H4 (cell line): ENCODE measurements around a stretch of chr12.

- RAMPAGE, long total RNA, result no peak
These were observed 636 bp downstream of the CDKN1B start for GRCh38 chr12:12717893-12718114.

DNA sequence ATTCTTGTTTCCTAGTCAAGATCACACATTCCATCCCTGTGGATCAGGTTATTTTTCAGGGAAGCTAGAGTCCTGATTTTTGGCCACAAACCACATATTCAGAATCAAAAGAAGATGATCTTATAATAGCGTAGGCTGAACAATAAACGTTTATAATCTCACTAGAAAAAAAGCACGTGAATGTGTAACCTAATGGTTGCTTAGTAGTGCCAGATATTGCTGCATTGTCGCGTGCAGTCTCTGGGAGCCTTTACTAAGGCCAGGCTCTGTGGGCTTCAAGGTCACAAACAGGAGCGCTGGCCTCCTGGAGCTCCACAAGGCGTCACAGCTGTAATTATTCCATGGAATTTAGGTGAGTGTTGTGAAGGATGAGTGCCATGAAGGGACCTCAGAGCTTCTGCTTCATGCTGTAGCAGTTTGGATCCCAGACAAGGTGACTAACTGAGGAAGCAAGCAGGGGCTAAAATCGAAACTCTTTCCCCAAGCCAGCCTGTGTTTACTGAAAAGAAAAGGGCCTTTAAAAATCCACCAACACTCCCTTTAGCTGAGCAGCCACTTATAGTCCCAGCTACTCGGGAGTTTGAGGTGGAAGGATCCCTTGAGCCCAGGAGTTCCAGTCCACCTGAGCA lies 17.5 kb downstream of the CDKN1B start:
- RAMPAGE, long total RNA, result no peak

DNA sequence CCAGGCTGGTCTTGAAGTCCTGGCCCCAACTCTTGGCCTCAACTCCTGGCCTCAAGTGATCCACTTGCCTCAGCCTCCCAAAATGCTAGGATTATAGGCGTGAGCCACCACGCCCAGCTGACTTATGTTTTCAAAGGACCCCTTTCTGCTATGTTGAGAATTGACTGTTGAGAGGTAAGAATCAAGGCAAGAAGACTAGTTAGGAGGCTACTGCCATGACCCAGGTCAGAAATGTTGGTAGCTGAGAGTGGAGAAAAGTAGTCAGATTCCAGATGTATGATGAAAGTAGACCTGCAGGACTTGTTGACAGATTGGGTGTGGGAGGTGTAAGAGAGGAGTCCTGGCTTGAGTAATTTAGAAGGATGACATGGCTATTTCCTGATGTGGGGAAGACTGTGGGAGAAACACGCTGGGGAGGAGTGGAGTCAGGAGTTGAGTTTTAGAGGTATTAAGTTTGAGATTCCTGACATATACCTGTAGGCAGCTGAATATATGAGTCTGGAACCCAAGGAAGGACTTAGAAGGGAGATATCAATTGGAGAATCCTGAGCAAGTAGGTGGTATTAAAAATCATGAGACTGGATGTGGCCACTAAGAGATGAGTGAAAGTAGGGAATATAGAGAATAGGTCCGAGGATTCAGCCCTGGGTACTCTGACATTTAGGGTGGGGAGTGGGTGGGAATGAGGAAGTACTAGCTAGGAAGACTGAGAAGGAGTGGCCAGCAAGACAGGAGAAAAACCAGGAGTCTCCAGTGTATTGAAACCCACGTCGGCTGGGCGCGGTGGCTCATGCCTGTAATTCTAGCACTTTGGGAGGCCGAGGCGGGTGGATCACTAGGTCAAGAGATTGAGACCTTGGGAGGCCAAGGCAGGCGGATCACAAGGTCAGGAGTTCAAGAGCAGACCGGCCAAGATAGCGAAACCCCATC lies 12.6 kb upstream of the DDX47 start:
- RAMPAGE, long total RNA, result no peak

DNA sequence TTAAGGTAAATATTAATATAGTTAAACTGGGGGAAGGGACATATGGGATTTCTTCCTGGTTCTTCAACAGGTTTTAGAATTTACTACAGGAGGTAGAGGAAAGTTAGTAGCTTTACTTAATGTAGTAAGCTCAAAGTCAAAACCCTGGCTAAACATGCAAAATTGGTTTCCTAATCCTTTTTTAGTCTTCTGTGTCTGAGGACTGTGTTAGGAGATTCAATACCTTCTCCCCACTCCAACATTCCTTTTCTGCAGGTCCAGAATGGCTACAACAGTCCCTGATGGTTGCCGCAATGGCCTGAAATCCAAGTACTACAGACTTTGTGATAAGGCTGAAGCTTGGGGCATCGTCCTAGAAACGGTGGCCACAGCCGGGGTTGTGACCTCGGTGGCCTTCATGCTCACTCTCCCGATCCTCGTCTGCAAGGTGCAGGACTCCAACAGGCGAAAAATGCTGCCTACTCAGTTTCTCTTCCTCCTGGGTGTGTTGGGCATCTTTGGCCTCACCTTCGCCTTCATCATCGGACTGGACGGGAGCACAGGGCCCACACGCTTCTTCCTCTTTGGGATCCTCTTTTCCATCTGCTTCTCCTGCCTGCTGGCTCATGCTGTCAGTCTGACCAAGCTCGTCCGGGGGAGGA lies 16.7 kb downstream of the GPRC5A start:
- RAMPAGE, long total RNA, result no peak

- RAMPAGE, long total RNA, result no peak
These were observed 1.1 kb upstream of the HEBP1 start for GRCh38 chr12:13000970-13001697.

DNA sequence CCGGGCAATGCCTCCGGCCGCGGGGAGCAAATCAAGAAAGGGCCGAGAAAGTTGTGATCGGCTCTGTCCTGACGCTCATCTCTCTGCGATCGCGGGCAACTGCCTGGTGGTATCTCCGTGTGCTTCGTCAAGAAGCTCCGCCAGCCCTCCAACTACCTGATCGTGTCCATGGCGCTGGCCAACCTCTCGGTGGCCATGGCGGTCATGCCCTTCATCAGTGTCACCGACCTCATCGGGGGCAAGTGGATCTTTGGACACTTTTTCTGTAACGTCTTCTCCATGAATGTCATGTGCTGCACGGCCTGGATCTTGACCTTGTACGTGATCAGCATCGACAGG lies 1.6 kb upstream of the HEBP1 start:
- RAMPAGE, long total RNA, result no peak

GRCh38 chr12:13098465-13099022 lies 4.9 kb downstream of the GSG1 start:
- RAMPAGE, long total RNA, result no peak

DNA sequence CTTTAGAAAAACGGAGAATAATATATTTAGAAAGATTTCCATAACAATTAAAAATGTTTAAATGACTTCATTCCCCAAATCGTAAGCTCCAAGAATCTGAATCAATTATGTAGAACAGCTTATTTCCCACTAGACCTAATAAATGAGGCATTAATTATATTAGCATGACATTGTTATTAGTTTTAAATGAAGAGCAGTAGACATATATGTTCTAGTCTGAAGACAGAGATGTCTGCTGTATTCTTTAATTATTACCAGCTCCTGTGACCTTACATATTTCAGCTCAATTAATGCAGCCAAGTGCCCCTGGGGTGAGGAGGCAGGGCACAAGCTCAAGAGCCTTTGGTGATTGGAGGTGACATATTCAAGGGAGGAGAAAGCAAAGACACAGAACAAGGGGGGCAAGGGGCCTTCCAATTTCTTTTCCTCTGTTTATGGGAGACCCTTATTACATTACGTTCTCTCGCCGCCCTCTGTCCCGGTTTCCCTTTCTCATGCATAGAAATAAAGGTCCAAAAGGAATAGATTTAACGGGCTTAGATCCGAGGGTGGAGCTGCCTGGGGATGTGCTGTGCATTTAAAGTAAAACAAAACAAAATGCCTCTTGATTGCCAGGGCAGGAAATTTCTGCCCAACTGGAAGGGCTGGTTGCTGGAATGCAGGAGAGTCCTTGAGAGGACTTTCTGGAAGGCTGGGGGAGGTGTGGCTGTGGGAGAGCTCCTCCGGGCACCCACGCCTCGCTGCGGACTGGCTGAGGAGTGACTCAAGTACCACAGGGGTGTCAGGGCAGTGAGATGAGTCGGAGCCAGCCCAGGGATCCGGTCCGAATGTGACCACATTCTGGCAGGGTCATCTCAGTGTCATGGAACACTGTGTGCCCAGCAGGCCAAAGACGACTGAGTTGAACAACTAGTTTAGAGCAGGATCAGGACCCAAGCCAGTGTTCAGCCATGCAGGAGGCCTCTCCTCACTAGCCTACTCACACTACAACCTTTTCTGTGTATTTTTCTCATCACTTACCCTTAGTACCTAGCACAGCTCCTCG lies 32.0 kb upstream of the GSG1 start:
- RAMPAGE, long total RNA, result no peak

DNA sequence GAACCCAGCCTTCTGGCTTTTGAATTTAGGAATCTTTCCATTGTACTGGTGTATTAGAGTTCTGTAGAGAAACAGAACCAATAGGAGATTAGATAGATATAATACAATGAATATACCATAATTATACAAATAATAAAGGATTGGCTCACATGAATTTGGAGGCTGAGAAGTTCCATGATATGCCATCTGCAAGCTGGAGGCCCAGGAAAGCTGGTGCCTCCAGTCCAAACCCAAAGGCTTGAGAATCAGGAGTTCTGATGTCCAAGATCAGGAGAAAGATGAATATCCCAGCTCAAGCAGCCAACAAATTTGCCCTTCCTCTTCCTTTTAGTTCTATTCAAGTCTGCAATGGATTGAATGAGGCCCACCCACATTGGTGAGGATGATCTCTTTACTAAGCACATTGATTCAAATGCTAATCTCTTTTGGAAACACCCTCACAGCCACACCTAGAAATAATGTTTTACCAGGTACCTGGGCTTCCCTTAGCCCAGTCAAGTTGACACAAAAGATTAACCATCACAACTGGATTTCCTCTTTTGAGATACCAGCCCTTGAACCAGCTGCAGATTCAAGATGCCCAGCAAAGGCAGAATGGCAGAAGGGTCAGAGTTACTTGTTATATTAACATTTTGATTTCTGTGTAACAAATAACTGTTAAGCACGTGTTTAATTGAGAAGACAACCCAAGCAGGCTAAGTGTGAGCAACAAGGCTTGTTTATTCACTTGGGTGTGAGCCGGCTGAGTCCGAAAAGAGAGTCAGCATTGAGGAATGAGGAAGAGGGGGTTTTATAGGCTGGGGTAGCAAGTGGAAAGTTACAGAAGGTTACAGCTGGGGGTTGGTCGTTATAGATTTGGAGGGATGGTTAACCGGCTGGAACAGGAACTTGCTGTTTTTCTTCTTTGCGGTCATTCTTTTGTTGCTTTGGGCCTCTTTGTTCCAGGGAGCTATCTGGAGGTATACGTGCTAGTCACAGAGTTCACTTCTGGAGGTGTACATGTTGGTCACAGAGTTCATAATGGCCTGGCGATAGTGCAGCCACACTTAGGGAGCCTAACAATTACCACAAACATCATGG lies 180.2 kb downstream of the EMP1 start:
- RAMPAGE, long total RNA, result no peak

- RAMPAGE, long total RNA, result no peak
These were observed 244.4 kb downstream of the EMP1 start for GRCh38 chr12:13441012-13441259.

GRCh38 chr12:14255992-14256462 lies 109.5 kb upstream of the ATF7IP start:
- RAMPAGE, long total RNA, result no peak

DNA sequence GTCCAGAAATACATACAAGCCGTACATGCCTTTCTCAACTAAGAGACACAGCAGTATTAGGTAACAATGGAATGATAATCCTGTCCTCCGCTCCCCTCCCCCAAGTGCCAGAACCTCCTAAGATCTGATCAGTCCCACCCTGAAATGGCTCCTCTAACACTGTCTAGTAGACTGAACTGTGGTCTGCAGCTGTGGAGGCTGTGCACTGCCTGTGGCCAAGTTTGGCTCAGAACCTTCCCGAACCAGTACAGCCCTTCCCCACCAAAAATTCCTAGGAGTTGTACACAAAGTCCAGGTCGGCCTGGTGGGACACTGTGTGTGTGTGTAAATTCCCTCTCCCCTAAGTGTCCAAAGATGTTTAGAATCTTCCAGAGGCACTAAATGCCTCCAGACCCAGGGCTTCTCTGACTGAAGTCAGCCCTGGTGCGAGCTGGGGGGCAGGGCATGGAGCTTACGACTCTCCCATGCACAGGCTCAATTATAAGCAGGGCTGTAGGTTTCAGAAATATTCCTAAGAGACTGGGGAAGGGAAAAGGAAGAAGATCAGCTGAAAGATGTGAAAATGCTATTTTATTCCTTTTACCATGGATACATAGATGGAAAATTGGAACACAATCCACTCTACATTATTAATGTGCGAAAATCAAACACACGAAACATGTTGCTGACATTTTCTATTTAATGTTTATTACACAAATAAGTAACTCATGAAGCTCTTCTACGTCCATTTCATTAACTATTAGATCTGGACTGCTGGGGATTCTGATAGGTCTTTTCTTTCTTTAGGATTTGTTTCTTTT lies 106.9 kb upstream of the ATF7IP start:
- RAMPAGE, long total RNA, result no peak

- RAMPAGE, long total RNA, result no peak
These were observed 30.7 kb downstream of the ATF7IP start for GRCh38 chr12:14395956-14396733.

- RAMPAGE, long total RNA, result no peak
These were observed 51.0 kb downstream of the ATF7IP start for GRCh38 chr12:14416446-14416977.

DNA sequence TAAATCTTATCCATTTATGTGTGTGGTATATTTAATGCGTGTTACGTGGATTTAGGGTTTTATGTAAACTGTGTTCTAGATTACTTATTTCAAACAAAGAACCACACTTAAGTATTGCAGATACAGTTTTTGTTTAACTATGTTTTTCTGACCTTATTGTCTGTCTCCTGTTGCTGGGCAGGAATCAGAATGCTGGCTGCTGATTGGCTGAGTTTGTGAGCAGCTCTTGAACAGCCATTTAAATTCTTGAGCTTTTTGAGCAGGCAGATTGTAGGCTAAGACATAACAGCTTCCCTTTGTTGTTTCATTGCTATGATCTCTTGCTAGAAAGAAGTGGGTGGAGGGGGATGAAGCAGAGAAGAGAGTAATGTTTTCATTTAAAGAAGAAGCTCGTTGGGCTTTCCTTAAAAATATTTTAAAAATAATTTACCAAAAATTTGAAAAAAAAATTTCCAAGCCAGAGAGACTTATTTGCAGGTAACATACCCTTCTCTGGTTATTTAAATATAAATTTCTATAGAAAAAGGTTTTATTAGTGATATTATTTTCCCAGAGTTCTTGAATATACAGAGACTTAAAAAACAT lies 52.3 kb downstream of the ATF7IP start:
- RAMPAGE, long total RNA, result no peak

- RAMPAGE, long total RNA, result no peak
These were observed 1.0 kb downstream of the H2AJ start for GRCh38 chr12:14775075-14775809.

DNA sequence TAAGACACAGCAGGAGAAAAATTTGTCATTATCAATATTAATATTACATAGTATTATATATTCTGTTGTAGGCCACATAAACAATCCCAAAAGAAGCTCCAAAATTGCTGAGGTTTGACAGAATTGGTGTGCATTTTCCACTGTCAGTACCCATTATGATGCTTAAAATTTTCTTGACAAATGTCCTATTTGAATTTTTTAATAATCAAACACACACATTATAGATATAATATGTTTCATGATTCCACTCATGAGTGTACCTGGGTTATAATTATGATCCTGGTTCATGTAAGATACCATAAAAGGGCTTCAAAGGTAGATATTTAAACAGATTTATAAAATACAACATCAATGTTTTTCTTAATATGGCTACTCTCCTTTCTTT lies 10.2 kb downstream of the WBP11 start:
- RAMPAGE, long total RNA, result no peak

DNA sequence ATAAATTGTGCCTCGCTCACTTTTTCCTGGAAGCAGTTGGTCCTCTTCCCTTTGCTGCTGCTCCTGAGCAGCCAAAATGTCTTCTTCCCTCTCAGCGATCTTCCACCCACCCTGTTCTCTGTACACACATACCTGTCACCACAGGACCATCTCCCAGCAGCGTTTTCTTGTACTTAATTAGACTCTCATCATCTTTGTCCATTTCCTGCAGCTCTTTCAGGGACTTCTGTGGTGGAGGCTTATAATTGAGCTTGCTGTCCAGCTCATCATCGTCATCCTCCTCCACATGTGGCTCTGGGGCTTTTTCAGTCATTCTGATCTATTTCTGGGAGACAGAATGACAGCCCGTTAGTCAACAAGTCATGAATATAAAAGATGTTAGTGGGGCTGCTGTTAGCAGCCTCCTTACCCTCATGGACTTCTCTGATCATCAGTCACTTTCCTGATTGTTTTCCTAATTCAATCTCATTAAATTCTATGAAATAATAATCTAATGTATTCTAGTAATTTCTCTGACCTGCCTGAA lies 10.9 kb downstream of the ARHGDIB start:
- RAMPAGE, long total RNA, result no peak

GRCh38 chr12:14957533-14957874 lies 3.9 kb downstream of the ARHGDIB start:
- RAMPAGE, long total RNA, result no peak

DNA sequence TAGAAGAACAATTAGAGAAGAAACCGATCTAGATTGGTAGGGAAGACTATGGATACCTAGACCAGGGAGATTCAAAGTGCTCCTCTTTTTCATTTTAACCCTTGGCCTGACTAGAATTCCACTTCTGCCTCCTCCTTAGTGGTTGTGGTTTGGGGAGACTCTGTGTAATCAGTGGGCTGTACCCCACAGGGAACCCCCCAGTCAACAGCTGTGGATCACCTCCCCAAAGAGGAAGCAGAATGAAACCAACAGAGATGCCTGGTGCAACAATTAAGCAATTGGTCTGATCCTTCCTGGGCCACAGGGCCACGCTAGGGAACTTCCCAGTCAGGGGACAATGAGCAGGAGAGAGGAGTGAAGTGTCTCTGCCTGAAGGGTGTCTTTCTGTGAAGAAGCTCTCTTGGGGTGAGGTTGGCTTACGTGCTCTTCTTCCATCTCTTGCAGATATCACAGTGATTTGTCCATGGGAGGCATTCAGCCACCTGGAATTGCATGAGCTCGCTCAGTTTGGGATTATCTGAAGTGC lies 8.2 kb downstream of the PDE6H start:
- RAMPAGE, long total RNA, result no peak